Hepatocyte (in vitro differentiated cells and primary cell): ENCODE measurements around a stretch of chr18.

DNA sequence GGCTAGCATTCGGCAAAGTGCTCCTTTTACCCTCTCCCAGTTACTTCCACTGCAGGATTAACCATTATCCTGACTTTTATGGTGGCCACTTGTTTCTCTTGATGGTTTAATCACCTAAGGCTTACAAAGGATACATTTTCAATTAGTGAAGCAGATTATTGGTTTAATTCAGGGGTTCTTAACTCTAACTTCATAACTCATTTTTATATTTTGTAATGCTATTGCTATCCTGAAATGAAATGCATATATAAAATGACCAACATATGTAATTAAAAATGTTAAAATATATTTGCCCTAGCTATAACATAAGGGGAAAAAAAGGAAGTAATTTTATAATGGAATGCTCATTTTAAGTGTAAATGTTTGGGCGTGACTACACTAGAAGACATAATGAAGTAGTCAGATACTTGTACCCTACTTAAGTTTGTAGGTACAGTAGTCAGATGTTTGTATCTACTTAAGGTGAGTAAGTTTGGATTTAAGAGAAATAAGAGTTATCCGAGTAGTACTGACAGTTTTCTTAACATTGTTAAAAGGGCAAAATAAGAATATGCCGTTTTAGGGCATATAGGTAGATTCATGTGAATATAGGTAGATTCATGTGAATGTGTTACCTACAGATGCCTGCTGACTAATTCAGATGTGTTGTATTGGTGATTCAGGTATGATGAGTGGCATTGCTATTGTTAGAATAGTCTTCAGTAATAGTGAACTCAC lies 14.7 kb downstream of the VAPA start:
- RAMPAGE, long total RNA, result no peak
- RRBS, result no CpG with 5 or more reads among the region's 4 CpGs

- RAMPAGE, long total RNA, result no peak
- RRBS, result no CpG with 5 or more reads among the region's 8 CpGs
Observed at GRCh38 chr18:9936330-9937217, 22.8 kb downstream of the VAPA start.

- RAMPAGE, long total RNA, result no peak
- RRBS, result no CpG with 5 or more reads among the region's 7 CpGs
Observed at GRCh38 chr18:9946036-9946648, 32.3 kb downstream of the VAPA start.

GRCh38 chr18:10023984-10024391 lies 110.2 kb downstream of the VAPA start:
- RAMPAGE, long total RNA, result no peak
- RRBS, result no CpG with 5 or more reads among the region's 6 CpGs

DNA sequence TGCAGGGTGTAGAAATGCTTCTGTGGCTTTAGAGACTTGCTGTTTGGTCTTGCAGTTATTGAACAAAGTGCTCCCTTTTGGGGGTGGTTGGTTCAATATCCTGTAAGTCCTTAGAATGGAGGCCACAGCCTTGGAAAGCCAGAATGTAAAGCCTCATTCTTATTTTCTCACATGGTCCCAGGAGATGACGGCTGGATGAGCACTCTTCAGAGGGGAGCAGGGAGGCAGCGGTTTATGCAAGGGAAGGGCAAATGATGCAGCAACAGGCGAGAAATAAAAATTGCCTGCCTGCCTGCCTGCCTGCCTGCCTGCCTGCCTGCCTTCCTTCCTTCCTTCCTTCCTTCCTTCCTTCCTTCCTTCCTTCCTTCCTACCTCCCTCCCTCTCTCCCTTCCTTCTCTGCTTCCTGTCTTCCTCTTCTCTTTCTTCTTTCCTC lies 148.8 kb downstream of the VAPA start:
- RAMPAGE, long total RNA, result no peak
- RRBS, result no CpG with 5 or more reads among the region's 3 CpGs

DNA sequence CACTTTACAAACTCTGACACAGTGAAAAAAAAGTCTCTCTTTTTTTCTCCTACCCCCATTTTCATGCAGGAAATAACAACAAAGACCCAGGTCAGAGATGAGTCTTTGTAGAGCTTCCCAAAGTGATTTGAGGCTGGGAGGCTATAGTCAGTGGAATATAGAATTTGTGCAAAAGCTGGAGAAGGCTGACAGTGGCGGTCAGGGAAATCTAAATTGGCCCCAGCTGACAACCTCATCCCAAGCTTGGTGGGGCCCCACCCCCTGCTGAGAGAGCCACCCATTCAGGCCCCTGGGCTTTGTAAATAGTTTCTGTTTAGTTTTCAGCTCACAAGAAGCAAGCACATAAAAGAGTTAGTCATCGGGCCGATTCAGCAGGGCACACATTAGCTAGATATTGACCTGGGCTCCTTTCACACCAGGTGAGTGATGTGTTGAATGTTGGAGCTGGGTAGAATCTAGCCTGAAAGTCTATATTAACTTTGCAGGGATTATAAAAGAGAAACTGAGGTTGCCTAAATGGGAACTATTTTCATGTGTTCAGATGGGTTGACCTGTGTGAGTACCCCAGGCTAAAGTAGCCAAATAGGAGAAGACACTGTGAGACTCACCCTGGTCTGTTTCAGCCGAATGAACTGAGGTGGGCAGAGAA lies 227.1 kb downstream of the VAPA start:
- RAMPAGE, long total RNA, result no peak
- RRBS, result no CpG with 5 or more reads among the region's 4 CpGs

- RAMPAGE, long total RNA, result no peak
- RRBS, result 92% methylated on average over 3 of the region's 14 CpGs
Observed at GRCh38 chr18:10414227-10414513, 40.3 kb upstream of the APCDD1 start.

DNA sequence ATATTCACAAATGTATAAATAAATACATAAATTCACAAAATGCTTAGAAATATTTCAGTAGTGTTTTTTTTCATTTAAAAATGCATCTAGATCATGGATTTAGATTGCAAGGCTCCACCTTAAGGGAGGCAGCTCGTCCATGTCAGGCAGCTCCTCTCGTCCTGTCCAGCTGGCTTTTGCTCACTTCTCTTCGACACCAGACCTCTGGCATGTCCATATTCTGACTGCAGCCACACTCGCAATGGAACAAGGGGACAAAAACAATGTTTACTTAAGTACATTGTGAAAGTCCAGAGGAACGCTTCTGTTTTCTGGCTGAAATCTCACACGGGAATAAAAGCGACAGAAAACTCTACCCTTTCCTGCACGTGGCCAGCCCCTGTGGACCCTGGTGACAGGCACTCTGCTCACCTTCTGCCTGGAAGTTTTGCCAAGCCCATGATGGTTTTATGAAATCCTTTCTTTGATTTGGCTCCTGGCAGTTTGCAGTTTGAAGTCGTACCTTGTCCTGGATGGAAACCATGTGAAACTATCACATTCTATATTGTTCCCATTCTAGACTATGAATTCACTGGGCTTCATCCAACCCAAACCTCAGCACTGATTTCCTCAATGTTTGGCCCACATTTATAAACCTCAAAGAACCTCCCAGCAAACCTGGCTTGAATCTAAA lies 134.2 kb upstream of the PIEZO2 start:
- RAMPAGE, long total RNA, result no peak
- RRBS, result no CpG with 5 or more reads among the region's 9 CpGs

GRCh38 chr18:11688838-11689120 lies 285 bp upstream of the GNAL start:
- RAMPAGE, long total RNA, result no peak
- RRBS, result no CpG with 5 or more reads among the region's 14 CpGs

GRCh38 chr18:11789653-11790114 lies 61.5 kb upstream of the CHMP1B start:
- RAMPAGE, long total RNA, result no peak
- RRBS, result no CpG with 5 or more reads among the region's 3 CpGs

- RAMPAGE, long total RNA, result no peak
- RRBS, result no CpG with 5 or more reads among the region's 2 CpGs
Observed at GRCh38 chr18:11813613-11813894, 37.7 kb upstream of the CHMP1B start.

DNA sequence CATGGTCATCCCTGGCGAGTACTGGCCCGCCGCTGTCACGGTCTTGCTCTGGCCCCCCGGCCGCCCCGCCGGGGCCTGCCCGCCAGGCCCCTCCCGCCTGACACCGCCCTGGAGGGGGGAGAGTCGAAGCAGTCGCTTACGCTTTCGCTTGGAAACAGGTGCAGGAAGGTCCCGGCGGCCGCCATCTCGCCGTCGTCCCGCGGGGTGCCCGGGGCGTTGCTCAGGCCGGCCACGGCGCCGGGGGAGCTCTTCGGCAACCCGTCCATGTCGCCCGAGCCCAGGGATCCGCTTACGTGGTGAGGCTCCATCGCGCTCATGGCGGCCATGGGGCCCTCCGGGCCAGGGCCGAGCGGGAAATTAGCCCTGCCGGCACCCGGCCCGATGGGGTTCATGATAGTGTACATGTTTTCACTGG lies 26.6 kb upstream of the ANKRD62 start:
- RAMPAGE, long total RNA, result no peak
- RRBS, result 90% methylated on average over 8 of the region's 44 CpGs

DNA sequence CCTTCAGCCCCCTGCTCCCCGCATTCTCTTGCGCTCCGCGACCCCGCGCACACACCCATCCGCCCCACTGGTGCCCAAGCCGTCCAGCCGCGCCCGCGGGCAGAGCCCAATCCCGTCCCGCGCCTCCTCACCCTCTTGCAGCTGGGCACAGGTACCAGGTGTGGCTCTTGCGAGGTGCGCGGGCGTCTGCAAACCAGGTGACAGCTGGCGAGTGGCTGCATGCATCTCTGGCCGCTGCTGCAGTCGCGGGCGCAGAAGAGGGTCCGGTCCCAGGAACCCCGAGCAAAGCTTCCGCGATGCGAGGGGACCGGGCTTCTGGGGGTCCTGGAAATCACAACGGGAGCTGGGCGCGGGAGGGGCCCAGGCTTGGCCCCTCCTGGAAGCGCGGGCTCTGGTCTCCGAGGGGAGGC lies 365 bp downstream of the CIDEA start:
- RAMPAGE, long total RNA, result no peak
- RRBS, result 15% methylated on average over 8 of the region's 36 CpGs

- RAMPAGE, long total RNA, result no peak
- RRBS, result no CpG with 5 or more reads among the region's 3 CpGs
Observed at GRCh38 chr18:12312912-12313557, 5.0 kb downstream of the TUBB6 start.

- RAMPAGE, long total RNA, result no peak
- RRBS, result no CpG with 5 or more reads among the region's 5 CpGs
Observed at GRCh38 chr18:12313558-12314193, 5.6 kb downstream of the TUBB6 start.

GRCh38 chr18:12359491-12360148 lies 17.4 kb downstream of the AFG3L2 start:
- RAMPAGE, long total RNA, result no peak
- RRBS, result no CpG with 5 or more reads among the region's 10 CpGs

- RAMPAGE, long total RNA, result no peak
- RRBS, result no CpG with 5 or more reads among the region's 3 CpGs
Observed at GRCh38 chr18:12371331-12371910, 5.6 kb downstream of the AFG3L2 start.

- RAMPAGE, long total RNA, result no peak
- RRBS, result no CpG with 5 or more reads among the region's 3 CpGs
Observed at GRCh38 chr18:12612601-12613282, 45.2 kb downstream of the SPIRE1 start.

DNA sequence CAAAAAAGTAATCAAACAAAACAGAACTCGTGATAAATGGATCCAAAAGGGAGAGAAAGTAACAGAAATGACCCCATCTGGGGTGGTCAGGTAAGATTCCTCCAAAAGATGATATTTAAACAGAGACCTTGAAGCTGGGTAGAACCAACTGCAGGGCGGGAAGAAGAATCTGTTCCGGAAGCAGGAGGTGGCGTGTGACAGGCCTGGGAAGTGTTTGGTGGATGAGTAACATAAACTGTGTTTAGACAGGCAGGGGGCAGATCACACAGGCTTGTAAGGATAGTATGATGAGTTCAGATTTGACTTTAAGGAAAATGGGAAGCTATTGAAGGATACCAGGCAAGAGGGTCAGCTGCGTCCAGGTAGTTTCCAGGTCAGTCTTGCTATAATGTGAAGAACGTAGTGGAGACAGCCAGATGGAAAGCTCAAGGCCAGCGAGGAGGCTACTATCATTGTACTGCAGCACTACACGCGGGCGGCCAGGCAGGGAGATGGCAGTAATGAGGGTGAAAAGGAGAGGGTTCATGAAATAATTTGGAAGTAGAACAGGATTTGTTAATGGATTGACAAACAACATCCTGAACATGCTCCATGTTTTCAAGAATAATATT lies 17.2 kb downstream of the SPIRE1 start:
- RAMPAGE, long total RNA, result no peak
- RRBS, result no CpG with 5 or more reads among the region's 10 CpGs

- RAMPAGE, long total RNA, result no peak
- RRBS, result no CpG with 5 or more reads among the region's 56 CpGs
Observed at GRCh38 chr18:12776585-12777406, 74.0 kb downstream of the PSMG2 start.